ENCODE results near the genes NOXO1 and ECI1.

DNA sequence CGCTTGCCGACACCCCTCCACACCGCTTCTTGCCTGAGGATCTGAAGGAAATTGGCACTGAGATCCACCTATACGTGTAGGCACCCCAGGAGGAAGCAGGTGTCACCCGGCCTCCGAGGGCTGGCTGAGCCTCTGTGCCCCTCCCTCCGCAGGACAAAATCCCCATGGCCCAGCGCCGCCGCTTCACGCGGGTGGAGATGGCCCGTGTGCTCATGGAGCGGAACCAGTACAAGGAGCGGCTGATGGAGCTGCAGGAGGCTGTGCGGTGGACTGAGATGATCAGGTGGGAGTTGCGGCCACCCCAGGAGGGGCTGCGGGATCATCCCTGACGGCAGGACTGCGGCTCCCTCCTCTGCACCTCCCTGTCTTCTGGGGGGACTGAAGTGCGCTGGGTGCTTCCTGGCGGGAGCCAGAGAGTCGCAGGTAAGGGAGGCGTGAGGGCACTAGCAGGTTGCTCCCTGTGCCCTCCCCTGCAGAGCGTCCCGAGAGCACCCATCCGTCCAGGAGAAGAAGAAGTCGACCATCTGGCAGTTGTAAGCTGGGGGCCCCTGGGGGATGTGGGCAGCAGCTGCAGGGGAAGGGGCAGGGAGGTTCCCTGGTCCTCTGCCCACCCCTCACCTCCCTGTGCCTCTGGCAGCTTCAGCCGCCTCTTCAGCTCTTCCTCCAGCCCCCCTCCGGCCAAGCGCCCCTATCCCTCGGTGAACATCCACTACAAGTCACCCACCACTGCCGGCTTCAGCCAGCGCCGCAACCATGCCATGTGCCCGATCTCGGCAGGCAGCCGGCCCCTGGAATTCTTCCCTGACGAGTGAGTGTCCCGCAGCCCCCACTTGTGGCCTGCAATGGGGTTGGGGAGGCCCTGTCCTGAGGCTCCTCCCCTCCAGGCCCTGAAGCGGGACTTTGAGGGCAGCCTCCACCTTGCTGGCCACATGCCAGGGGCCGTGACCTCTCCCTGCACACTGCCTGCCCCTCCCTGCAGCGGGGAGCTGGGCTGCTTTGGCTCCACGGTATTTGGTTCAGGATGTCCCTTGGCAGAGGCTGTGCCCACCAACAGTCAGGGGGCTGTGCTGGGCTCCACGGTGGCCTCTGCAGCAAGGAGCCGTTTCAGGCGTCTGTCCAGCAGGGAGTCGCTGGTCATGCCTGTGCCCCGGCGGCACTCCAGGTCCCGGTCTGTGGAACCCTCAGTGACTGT, 8.7 kb downstream of the NME3 start:
- PRO-cap = no peak

- PRO-cap = no peak
Measured at GRCh38 chr16:1779551-1779931, 2.8 kb downstream of the SPSB3 start.

DNA sequence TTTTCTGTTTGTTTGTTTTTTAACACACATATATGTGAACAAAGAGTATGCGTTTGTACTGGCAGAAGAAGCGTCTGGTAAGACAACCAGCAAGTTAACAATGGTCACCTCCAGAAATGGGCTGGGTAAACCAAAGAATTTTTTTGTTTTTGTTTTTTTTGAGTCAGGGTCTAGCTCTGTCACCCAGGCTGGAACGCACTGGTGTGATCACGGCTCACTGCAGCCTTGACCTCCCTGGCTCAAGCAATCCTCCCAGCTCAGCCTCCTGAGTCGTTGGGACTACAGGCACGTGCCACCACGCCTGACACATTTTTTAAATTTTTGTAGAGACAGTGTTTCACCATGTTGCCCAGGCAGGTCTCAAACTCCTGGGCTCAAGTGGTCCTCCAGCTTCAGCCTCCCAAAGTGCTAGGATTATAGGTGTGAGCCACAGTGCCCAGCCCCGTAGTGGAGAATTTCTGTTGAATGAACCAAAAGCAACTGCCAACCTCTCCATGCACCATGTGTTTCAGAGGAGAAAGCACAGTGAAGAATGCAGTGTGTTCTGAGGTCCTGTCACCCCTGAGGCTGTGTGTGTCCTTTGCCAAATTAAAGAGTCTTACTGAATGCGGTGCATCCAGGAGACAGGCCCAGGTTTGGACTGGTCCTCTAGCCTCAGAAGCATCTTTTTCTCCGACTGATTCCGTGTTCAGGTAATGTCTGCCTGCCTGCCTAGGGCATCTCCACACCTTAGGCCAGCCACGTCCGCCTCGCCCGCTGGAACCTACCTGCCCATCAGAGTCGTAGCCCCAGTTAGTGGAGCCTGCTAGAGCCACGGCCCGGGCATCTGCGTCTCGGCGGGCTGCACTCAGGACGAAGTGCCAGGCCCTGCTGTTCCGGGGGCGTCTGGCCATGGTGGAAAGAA, 1.5 kb downstream of the SPSB3 start:
- PRO-cap = no peak

- PRO-cap = no peak
Measured at GRCh38 chr16:1884102-1884848, 12.3 kb upstream of the MEIOB start.

GRCh38 chr16:1950412-1950885, 4.0 kb downstream of the RPL3L start:
- PRO-cap = no peak

- PRO-cap = no peak
Measured at GRCh38 chr16:1963577-1963771, 1.2 kb downstream of the RPS2 start.

DNA sequence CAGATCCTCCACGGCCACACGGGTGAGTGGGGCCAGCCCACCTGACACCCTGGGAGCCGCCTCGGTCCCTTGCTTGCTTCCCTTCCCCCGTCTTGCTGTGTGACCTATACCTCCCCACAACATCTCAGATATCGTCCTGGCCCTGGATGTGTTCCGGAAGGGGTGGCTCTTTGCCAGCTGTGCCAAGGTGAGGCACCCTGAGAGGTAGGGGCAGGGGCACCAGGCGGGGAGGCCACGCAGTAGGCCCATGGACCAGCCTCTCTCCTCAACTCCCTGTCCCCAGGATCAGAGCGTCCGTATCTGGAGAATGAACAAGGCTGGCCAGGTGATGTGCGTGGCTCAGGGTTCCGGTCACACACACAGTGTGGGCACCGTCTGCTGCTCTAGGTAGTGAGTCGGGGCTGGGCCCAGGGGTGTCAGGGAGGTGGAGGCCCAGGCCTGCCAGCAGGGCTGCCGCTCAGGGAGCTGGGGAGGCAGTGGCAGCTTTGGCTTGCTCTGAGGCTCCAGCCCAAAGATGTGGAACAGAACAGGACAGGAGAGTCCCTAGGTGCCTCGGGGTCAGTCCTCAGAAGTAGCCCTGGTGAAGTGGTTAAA, 4.2 kb downstream of the TBL3 start:
- PRO-cap = no peak

DNA sequence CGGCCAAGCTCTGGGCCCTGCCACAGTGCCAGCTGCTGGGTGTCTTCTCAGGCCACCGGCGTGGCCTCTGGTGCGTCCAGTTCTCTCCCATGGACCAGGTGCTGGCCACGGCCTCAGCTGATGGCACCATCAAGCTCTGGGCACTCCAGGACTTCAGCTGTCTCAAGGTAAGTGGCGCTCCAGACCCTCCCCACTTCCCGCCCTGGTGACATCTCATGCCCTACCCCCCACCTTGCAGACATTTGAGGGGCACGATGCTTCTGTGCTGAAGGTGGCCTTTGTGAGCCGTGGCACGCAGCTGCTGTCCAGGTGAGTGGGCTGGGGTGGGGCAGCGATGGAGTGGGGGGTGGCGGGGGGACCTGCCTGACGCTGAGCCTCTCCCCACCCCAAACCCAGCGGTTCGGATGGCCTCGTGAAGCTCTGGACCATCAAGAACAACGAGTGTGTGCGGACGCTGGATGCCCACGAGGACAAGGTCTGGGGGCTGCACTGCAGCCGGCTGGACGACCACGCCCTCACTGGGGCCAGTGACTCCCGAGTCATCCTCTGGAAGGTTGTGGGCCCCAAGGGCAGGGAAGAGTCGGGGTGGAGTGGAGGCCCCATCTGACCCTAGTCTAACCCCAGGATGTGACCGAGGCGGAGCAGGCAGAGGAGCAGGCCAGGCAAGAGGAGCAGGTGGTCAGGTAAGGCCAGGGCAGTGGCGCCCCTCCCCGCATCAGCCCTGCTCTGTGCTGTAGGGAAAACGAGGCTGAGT, 4.0 kb downstream of the NOXO1 start:
- PRO-cap = no peak

GRCh38 chr16:1981087-1981796, at the start of gene NOXO1:
TSS of gene NOXO1 (minus strand) at chr16:1981469.
- PRO-cap = no peak

- PRO-cap = no peak
Measured at GRCh38 chr16:1985220-1985955, 1.4 kb downstream of the GFER start.

DNA sequence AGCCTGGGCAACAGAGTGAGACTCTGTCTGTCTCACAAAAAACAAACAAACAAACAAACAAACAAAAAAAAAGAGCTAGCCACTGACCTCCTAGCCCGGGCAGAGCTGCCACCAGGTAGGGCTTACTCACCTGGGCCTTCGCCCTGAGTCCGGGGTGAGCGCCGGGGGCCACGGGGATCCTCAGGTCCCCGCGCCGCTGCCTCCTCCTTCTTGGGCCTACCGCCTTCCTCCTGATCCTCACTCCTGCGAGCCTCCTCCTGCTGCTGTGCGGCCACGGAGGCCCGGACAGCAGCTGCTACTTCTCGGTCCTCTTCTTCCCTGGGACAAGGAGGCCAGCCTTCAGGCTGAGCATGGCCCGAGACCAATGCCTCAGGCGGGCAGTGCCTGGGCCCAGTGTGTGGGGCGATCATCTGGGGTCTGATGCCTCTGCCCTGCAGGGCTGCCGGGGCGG, 11.1 kb downstream of the SYNGR3 start:
- PRO-cap = no peak

DNA sequence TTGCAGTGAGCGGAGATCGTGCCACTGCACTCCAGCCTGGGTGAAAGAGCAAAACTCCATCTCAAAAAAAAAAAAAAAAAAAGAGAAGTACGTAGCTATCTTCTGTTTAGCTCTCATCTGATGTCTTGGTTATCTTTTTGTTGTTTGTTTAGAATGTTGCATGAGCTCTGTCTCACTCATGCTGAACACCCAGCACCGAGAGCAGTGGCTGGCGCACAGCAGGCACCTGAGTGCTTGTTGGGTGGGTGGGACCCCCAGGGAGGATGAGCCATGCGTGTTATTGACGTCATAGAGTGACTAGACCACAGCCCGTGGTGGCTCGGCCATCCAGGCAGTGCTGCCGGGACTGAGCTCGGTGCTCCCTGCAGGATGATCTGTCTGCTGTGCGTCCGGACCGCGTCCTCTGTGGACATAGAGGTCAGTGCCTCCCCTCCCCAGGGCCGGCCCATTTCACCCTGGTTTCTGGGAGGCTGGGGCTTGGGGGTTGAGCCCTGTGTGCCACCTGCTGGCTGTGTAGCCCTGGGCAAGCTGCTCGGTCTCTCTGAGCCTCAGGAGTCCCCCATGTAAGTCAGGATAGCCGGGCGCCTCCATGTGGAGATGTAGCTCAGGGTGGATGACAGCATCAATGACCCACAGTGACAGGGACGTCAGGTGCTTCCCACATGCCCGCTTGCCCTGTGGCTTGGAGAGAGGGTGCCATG, 8.2 kb downstream of the TSC2 start:
- PRO-cap = no peak

DNA sequence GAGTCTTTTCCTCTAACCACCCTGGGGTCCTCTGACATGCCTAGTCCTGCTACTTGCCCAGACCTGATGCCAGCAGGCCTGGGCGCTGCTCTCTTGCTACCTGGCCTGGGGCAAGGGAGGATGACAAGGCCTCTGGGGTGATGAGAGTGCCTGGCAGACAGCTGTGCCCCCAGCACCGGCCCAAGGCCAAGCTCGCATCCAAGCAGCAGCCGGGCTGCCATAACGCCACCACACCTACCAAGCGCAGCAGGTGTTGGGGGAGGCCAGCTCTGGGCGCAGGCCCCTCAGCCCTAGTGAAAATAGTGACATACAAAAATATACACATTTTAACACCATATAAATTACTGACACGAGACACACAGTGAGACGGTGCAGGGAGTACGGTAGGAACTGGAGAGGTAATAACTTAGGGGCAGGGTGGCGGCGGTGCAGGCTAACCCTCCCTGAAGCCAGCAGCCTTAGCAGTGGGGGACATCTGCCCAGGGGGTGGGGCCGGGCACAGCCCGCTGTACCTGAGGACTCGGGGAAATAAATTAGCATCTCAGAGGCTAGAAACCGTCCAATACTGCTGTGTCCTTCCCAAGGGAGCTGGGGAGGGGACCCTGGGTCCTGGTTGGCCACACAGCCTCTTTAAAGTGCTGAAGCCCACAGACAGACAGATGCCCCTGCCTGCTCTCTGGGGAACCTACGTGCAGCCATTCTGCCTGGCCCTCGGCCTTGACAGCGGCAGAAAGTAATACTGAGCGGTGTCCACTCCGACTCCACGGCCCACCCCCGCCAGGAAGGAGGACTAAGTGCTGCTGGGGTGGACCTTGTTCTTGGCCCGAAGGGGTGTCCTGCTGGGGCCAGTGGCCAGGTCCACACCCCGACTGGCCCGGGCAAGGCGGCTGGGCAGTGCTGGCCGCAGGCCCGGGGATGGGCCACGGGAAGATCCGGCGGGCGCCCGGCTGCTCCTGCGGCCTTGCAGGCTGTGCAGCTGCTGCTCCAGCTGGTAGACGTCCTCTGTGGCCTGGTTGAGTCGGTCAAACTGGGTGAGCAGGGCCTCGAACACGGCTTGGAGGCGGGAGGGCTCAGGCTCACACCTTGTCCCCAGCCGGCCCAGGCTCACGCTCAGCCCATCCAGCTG, 41.5 kb downstream of the TSC2 start:
- PRO-cap = no peak

- PRO-cap = no peak
Measured at GRCh38 chr16:2123425-2123811, 12.3 kb downstream of the PKD1 start.

GRCh38 chr16:2159027-2159948, 3.7 kb downstream of the TRAF7 start:
- PRO-cap = unidirectional peak, minus-strand start at chr16:2159424

DNA sequence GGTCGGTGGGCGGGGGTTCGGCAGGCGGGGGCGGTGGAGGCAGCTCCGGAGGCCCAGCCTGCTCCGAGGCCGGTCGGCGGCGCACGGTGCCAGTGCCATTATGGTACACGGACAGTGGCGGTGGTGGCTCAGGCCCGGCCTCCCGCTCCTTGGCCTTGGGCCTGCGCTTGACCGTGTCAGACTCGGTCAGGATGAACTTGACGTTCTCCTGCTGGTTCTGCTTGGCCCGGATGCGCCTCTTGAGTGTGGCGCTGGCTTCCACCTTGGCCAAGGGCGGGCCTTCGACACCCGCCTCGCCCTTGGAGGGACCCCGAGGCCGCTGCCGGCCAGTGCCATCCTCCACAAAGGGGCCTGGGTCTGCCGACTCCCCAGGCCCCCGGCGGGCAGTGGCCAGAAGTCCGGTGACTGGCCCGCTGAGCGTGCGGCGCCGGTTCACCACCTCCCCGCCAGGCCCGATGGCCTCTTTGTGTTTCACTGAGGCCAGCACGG, 16.6 kb downstream of the CASKIN1 start:
- PRO-cap = no peak

DNA sequence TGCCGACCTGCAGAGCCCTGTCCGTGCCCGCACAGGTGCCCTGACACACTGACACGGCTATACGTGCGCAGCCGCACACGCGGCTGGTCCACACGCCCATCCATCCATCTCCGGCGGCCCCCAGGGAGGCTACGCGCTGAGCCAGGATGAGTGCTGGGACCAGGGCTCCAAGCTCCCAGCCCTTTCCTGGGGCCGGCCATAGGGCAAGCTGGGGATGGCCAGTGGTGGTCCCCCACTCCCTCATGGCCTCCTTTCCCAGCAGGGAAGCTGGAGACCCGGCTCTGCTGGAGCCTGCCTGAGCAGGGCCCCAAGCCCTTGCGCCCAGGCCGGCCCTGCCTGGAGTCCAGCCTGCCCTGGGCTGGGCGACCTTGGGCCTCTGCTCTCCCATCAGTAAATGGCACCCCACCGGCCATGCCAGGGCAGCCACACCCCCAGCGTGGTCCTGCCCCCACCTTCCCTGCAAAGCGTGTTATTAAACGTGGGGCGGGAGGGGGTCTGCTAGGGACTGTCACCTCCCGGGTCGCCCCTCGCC, 938 bp downstream of the CASKIN1 start:
- PRO-cap = no peak

GRCh38 chr16:2223750-2224471, 520 bp downstream of the E4F1 start:
- PRO-cap = no peak

DNA sequence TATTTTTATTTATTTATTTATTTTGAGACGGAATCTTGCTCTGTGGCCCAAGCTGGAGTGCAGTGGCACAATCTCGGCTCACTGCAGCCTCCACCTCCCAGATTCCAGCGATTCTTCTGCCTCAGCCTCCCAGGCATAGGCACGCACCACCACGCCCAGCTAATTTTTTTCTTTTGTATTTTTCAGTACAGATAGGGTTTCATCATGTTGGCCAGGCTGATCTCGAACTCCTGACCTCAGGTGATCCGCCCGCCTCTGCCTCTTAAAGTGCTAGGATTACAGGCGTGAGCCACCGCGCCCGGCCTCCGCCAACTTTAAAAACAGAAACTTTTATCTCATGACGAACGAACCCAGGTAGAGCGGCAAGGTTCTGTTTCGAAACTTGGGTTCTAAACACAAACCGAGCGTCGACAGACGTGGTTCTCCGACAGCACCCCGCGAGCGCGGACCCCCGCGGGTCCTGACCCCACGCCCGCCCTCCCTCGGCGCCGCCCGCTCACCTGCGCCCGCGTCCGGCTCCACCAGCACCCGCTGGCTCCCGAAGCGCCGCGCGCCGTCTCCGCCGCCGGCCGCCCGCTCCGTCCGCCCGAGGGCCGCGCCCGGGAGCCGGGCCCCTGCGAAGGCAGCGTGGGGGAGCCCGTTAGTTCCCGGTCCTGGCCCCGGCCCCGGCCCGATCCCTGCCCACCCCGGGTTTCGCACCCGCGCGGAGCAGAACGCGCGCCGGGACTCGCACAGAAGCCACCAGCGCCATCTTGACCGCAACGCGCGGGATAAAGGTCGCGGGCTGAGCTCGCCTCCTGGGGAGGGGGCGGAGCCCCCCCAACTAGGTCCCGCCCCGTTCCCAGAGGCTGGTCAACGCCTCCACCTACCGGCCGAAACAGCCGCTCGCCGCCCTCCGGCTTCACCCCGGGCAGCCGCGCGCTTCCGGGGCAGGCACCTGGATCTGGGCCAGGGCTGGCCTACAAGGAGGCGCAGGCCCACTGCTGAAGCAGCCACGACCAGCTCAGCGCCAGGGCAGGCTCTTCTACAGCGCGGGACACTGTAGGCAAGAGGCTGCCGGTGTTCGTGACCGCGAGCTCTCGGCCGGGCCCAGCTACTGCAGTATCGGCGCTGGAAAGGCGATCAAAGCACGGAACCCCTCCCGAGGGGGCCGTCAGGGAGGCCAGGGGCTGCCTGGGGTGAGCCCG, at the start of gene ECI1:
ECI1 (minus strand) TSS at position 772 of the 1,187 bp plus-strand sequence.
- PRO-cap = bidirectional peak, plus-strand start at position 942 of the sequence, minus-strand start at position 751 of the sequence

GRCh38 chr16:2331360-2332112, 9.0 kb downstream of the ABCA3 start:
- PRO-cap = no peak

All from ureter (tissue), 1 donor.